H4 (cell line): Measurements from ENCODE around the genes GPX4 and DAZAP1.

GRCh38 chr19:1071003-1071419, 4.0 kb downstream of the ARHGAP45 start:
- RAMPAGE, long total RNA, result no peak

GRCh38 chr19:1091271-1091704, 3.9 kb downstream of the POLR2E start:
- RAMPAGE, long total RNA, result no peak

DNA sequence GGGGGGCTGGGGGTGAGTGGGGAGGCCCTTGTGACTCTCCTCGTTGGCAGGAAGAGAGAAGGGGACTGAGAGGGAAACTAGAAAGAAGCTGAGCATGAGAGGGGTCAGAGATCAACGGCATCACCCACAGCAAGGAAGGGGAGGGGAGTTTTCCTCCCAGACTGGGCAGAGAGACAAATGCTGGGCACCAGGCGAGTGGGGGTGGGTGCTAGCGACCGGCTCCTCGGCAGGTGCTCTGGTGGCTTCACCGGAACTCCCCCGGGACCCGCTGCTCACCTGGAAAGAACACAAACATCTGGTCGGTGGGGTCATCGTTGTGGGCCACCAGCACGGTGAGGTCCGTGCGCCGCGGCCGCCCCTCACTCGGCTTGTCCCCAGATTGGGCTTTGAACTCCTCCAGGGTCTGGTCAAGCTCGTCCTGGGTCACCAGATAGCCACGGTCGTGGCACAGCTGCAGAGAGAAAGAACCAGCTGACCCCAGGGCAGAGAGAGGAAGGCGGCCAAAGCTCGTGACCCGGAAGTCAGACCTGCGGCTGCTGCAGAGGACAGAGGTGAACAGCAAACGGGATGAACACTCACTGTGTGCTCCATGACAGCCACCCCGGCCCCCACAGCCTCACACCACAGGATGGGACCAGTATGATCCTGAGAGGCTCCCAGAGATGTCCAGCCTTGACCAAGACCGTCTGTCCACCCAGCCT, 1.4 kb downstream of the POLR2E start:
- RAMPAGE, long total RNA, result no peak

DNA sequence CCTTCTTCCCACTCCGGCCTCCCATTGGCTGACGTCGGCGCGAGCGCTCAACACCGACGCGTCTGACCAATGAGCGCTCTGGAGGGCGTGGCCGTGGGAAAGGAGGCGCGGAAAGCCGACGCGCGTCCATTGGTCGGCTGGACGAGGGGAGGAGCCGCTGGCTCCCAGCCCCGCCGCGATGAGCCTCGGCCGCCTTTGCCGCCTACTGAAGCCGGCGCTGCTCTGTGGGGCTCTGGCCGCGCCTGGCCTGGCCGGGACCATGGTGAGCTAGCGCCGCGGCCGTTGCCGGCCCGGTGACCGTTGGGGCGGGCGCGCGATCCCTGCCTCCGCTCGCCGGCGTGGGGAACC, at the start of gene GPX4:
TSS of gene GPX4 (plus strand) at position 129 of the 348 bp plus-strand sequence.
- RAMPAGE, long total RNA, result start-site peak on the plus strand centred at position 197 of the sequence, 74 bp wide, 4,848 reads

DNA sequence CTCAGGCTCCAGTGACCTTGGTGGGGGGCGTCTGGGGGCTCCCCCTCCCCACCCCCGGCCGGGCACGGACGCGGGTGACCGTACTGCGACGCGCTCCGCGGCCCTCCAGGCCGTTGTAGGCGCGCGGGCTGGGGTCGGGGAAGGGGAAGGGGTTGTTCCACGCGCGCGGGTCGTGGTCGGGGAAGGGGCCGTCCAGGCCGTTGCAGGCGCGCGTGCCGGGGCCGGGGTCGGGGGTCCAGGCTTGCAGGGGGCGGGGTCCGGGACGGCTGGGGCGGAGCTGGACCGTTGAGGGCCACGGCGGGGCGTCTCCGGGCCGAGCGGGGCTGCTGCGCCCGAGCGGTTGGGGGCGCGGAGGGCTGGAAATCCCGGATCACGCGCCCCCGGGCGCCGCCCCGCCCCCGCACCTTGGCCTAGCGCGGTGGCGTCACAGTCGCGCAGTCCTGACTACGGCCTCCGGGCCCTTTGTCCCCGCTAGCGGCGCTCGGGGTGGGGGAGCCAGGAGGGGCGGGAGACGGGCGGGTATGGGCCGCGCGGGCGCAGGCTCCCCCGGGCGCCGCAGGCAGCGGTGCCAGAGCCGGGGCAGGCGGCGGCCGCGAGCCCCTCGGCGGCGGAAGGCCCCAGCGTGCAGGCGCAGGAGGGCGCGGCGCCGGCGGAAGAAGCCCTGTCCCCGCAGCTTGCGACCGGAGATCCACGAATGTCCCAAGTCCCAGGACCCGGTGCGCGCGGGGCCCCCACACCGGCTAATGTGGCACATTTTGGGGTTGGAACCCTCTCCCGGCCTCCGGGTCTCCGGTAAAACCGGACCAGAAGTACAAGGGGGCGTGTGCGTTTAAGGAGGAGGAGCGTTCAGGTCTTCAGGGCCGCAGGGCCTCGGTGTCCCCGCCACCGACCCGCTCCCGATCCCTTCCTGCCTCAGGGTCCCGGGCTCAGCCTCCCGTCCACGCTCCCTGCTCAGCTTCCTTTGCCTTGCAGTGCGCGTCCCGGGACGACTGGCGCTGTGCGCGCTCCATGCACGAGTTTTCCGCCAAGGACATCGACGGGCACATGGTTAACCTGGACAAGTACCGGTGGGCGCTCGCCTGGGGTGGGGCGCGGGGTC, 769 bp downstream of the GPX4 start:
- RAMPAGE, long total RNA, result no peak

GRCh38 chr19:1110116-1110367, 6.2 kb downstream of the GPX4 start:
- RAMPAGE, long total RNA, result no peak

DNA sequence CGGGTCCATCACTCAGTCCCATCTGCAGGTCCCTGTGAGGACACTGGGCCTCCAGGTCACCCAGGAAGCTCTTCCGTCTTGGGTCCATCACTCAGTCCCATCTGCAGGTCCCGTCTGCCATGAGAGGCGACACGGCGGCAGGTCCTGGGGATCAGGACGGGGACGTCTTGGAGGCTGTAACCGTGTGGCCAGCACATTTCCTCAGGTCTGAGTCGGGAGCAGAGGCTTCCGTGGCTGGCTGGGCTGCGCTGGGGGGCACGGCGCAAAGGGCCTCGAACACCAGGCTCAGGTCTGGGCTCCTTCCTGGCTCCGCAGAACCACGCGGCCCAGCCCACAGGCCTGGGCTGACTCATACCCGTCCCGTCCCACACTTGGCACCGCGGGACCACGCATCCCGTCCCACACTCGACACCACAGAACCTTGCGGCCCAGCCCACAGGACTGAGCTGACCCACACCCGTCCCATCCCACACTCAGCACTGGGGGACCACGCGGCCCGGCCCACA, 30.2 kb downstream of the SBNO2 start:
- RAMPAGE, long total RNA, result no peak

DNA sequence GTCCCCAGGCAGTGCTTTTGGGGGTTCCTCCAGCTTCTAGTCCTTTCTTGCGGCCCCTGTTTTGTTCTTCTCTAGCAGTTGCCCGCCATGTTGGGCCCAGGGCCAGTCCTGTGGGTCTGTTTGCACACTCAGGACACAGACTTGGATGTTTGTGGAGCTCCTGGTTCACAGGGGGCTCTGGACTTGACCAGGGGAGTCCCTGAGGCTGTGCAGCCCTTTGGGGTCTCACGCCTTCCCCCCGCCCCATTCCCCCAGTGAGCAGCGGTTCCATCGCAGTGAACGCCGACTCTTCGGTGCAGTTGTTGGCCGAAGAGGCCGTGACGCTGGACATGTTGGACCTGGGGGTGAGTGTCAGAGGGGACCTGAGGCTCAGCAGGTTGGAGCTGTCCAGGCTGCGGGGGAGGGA, 2.3 kb downstream of the ATP5F1D start:
- RAMPAGE, long total RNA, result no peak

DNA sequence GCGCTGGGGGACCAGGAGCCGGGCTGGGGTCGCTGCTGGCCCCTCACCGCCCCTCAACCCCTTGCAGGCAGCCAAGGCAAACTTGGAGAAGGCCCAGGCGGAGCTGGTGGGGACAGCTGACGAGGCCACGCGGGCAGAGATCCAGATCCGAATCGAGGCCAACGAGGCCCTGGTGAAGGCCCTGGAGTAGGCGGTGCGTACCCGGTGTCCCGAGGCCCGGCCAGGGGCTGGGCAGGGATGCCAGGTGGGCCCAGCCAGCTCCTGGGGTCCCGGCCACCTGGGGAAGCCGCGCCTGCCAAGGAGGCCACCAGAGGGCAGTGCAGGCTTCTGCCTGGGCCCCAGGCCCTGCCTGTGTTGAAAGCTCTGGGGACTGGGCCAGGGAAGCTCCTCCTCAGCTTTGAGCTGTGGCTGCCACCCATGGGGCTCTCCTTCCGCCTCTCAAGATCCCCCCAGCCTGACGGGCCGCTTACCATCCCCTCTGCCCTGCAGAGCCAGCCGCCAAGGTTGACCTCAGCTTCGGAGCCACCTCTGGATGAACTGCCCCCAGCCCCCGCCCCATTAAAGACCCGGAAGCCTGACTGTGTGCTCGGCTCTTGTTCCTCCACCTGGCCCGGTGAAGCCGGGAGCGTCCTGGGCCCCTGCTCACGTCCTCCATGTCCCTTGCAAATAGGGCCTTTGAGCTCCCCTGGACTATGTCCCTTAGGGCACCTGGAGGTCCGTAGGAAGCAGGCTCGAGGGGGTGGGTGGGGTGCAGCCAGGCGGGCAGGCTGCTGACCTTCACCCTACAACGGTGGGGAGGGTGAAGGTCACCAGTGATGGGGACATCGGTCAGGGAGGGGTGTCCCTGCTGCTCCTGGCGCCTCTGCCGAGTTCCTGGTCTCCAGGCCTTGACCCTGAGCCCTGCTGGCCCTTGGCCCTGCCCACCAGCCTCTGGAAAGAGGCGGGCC, 3.0 kb downstream of the ATP5F1D start:
- RAMPAGE, long total RNA, result no peak

GRCh38 chr19:1252015-1252438, 3.6 kb downstream of the MIDN start:
- RAMPAGE, long total RNA, result no peak

- RAMPAGE, long total RNA, result no peak
Observed at GRCh38 chr19:1254485-1254729, 6.0 kb downstream of the MIDN start.

- RAMPAGE, long total RNA, result no peak
Observed at GRCh38 chr19:1269475-1270512, 662 bp downstream of the CIRBP start.

DNA sequence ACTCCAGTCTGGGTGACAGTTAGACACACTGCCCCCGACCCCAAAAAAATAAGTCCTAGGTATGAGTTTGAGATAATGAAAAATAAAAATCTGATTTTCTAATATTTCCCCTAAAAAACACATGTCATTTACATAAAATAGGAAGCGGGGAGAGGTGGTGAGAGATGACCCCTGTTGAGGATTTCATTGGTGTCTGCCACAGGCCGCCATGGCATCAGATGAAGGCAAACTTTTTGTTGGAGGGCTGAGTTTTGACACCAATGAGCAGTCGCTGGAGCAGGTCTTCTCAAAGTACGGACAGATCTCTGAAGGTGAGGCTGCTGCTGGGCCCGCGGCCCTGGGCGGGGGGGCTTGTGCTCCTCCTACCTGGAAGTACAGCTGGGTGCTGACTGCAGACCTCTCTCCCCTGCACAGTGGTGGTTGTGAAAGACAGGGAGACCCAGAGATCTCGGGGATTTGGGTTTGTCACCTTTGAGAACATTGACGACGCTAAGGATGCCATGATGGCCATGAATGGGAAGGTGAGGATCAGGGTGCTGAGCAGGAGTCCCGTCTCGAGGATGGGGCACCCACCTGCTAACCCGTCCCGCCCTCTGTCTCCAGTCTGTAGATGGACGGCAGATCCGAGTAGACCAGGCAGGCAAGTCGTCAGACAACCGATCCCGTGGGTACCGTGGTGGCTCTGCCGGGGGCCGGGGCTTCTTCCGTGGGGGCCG, 1.8 kb downstream of the CIRBP start:
- RAMPAGE, long total RNA, result no peak

- RAMPAGE, long total RNA, result no peak
Observed at GRCh38 chr19:1307391-1307753, 21.7 kb downstream of the EFNA2 start.

GRCh38 chr19:1355491-1356464, 1.0 kb downstream of the PWWP3A start:
- RAMPAGE, long total RNA, result no peak

GRCh38 chr19:1396839-1397692, 4.3 kb downstream of the GAMT start:
- RAMPAGE, long total RNA, result no peak

DNA sequence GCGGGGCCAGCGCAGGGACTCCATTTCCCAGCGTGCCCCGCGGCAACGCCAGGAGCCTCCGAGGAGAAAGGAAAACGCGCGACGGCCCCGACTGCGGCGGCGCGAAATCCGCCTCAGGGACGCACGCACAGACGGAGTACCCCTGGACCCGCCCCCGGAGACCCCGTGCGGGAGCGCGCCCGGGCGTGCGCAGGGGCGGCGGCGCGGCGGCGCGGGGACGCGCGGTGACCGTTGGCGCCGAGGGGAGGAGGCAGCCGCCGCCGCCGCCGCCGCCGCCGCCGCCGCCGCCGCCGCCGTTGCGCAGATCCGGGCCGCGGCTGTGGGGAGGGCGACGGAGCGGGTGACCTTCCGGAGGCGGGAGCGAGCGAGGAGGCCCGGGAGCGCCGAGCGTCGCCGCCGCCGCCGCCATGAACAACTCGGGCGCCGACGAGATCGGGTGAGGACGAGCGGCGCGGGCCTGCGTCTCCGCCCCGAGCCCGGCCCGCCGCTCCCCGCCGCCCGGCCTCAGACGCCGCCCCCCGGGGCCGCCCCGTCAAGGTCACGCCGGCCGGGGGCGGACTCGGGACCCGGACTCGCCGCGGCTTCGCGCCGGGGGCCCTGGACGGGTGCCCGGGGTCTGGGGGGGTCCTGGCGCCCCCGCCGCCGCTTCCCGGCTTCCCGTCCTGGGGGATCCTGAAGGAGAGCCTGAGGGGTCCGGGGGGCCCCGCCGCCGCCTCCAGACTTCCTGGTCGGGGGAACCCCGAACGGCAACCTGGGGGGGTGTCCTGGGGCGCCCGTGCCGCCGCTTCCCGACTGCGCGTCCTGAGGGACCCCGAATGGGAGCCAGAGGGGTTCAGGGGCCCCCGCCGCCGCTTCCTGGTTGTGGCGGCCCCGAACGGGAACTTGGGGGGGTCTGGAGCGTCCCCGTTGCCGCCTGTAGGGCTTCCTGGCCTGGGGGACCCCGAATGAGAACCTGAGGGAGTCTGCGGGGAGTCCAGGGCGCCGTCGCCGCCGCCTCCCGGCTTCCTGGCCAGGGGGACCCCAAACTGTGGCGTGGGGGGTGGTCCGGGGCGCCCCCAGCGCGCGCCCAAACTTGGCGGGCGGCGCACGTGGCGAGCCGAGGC, at the start of gene DAZAP1:
TSS of gene DAZAP1 (plus strand) at position 220 of the 1,103 bp plus-strand sequence.
- RAMPAGE, long total RNA, result no peak

DNA sequence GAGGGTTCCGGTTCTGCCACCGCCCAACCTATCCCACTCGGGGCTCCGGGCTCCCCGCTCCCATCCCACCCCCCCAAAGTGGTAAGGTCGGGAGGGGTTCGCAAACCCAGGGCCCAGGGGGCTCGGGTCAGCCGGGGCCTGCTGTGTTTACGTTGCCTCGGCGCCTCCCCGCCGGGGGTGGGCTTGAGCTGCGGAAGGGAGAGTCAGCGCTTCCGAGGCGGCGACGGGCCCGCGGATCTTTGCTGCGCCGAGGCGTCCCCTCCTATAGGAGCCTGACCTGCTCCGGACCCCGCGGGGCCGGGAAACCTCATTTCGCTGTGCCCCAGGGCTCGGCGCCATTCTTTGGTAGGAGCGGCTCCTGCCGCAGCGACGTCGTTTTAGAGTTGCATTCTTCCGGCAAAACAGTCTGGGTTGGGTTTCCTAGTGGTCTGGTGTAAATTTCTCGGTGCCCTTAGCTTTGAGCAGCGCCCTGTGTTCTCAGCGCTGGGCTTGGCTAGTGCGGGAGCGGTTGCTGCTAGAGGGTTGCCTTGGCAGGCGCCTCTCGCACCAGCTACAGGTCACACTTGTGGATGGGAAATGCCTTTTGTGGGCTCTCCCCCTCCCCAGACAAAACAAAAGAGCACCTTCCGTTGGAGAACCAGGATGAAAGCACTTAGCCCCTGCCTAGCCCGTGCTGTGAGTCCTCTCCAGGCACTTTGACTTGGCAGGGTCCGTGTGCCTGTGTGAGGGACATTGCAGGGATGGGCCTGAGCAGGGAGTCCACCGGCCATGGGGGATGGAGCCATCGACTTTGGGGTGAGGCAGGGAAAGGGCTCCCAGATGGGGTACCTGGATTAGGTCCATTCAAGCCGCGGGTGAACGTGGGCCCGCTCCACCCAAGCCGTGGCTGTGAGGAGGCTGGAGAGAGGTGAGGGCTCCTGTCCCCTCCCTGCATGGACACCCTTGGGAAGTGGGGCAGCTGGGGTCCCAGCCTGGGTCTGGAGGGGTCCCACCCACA, 1.4 kb downstream of the DAZAP1 start:
- RAMPAGE, long total RNA, result no peak

DNA sequence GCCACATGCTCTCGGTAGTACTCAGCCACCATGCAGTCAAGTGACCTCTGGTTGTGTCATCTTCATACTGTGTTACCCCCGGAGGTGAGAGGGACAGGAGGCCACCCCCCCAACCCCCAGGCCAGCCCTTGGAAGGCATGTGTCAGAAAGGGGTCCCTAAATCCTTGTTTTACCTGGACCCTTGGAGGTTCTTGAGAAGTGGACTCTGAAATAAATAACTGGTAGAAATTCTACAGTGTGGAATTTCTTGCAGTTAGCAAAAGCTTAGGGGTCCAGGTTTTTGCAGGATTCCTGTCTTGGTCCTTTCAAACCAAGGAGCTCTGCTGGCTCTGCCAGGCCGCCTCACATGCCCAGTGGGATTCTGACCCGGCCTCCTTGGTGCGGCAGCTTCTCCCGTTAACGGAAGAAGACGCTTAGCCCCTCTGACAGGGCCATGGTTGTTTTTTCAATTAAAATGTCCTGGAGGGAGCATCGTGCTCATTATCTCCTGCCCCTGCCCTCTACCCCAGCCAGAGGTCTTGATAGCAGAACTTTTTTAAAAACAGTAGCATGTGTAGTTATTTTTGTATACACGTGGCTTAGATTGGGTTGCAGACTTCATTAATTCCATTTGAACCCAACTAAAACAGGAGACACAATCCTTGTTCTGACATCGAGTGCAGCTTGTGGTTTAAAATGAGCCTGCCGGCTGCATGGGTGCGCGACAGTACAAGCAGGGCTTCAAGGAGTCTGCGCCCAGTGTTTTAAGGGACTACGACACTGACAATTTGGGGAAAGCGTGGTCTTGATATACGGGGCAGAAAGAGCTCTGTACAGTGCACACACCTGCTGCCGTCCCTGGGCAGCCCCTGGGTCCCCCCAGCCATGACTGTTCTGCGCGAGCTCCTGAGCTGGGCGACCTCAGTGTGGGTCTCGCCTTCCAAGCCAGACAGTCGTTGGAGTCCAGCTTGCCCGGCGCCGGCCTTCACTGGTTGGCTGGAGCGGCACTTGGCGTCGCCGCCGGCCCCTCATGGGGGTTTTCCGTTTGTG, 11.4 kb upstream of the RPS15 start:
- RAMPAGE, long total RNA, result no peak

DNA sequence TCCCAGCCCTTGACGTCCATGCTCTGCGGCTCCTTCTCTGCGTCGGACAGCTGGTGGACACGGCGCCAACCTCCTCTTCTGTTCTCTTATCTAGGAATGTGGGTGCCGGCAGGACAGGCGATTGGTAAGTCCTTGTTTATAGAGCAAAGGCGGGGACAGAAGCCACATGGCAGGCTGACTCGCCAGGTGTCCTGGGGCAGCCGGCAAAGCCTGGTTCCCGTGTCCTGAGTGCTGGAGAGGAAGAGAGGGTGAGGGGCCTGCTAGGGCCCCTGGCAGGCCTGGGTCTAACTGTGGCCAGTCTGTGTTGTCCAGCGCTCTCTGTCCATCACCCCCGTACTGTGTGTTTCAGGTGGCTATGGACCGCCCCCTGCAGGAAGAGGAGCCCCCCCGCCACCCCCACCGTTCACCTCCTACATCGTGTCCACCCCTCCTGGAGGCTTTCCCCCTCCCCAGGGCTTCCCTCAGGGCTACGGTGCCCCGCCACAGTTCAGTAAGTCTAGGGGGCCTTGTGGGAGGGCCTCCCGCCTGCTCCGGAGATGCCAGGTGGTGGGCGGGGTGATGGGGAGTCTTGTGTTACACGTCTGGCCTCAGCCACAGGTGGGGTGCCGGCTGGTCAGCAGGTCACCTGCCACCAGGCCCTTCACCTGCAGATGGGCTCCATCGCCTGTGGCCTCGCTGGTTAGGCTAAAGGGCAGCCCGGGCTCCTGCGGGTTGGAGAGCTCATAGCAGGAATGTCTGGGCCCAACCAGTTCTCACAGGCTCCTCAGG, 8.1 kb upstream of the RPS15 start:
- RAMPAGE, long total RNA, result no peak